Myometrial cell (primary cell): ENCODE measurements around the gene DNTTIP2.

DNA sequence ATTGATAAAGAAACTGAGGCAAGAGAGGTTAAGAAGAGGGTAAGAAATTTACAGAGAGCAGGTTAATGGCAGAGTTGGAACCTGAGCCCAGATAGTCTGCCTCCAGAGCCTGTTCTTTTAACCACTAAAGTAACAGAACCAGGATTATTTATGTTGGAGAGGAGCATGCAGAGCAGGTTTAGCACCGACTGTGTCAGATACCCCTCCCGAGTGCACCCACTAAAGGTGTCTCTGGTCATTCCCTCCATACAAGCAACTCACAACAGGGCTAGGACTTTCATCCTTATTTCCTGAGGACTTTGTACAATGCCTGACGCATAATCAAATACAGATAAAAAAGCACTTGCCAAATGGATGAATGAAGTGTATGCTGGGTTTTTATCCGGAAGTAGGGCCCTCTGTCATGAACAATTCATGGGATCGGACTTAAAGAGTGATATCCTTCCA, 25.9 kb downstream of the RPL5 start:
- RAMPAGE, long total RNA = no peak

GRCh38 chr1:93131156-93132116, 48.8 kb downstream of the TMED5 start:
- RAMPAGE, long total RNA = no peak

- RAMPAGE, long total RNA = no peak
Measured at GRCh38 chr1:93152227-93153408, 27.6 kb downstream of the TMED5 start.

- RAMPAGE, long total RNA = no peak
Measured at GRCh38 chr1:93613557-93614747, 67.7 kb downstream of the BCAR3 start.

- RAMPAGE, long total RNA = no peak
Measured at GRCh38 chr1:93624038-93624402, 57.6 kb downstream of the BCAR3 start.

- RAMPAGE, long total RNA = no peak
Measured at GRCh38 chr1:93630371-93630837, 51.2 kb downstream of the BCAR3 start.

DNA sequence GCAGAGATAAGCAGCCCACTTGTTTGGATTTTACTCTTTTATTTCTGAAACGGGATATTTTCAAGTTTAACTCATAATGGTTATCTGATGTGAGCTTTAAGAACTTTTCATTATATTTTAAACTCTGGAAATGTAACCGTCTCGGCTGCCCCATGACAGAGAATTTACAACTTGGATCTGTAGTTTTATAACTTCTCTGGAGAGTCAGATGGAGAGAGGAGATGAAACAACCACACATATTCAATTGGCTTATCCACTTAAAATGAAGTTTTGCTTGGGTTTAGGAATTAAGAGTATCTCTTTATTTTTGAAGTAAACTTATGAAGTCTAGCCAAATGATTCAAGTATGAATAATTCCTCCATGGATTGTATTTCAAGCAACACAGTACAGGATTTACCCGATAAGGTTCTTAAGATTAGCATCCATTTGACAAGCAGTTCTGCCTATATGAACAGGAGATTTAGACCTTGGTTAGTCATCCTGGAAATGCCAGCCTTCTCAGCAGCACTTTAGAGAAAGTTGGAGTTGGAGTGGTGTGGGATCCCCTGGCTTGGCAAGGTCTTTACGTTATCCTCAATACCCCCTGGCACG, 1.7 kb downstream of the BCAR3 start:
- RAMPAGE, long total RNA = no peak

- RAMPAGE, long total RNA = no peak
Measured at GRCh38 chr1:93845538-93845931, 33.5 kb downstream of the DNTTIP2 start.

GRCh38 chr1:93879060-93879852, at the start of gene DNTTIP2:
TSS of gene DNTTIP2 (minus strand) at chr1:93879206.
- RAMPAGE, long total RNA = start-site peak on the minus strand at chr1:93879157-93879193, 733 and 766 reads in 2 replicates

DNA sequence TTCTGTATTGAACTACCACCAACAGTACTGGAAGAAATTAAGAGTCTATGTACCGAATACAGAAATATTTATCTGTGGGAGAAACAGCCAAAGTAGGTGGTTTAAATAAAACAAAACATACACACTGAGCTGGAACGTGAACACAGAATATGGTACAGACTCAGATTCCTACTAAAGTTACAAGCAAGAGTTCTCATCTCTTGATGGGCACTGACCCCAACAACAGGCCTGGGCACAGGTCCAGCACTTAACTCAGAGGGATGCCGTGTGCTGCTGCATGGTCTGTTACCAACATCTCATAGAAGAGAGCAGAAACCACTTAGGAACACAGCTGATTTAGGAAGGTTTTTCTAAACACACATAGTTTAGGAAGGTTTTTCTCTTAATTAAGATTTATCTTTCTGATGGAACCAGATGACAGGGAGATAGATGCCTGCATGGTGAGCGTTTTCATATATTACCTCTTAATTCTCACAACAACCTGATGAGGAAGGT, 1.6 kb downstream of the GCLM start:
- RAMPAGE, long total RNA = no peak

- RAMPAGE, long total RNA = no peak
Measured at GRCh38 chr1:94061459-94061762, 59.5 kb downstream of the ABCA4 start.

GRCh38 chr1:94095859-94096538, 24.9 kb downstream of the ABCA4 start:
- RAMPAGE, long total RNA = no peak

DNA sequence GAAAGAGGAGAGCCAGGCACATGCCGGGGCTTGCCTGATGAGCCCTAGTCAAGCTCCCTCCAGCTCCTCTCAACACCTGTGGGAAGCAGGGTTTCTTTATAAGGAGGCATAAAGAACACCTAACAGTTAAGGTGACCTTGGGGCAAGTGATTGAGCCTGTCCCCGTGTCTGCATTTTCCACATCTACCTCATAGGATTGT, 17.2 kb downstream of the ABCA4 start:
- RAMPAGE, long total RNA = no peak

- RAMPAGE, long total RNA = no peak
Measured at GRCh38 chr1:94105066-94106071, 15.6 kb downstream of the ABCA4 start.

- RAMPAGE, long total RNA = no peak
Measured at GRCh38 chr1:94173887-94174525, 53.1 kb upstream of the ABCA4 start.

- RAMPAGE, long total RNA = no peak
Measured at GRCh38 chr1:94202331-94202858, 35.0 kb downstream of the ARHGAP29 start.

DNA sequence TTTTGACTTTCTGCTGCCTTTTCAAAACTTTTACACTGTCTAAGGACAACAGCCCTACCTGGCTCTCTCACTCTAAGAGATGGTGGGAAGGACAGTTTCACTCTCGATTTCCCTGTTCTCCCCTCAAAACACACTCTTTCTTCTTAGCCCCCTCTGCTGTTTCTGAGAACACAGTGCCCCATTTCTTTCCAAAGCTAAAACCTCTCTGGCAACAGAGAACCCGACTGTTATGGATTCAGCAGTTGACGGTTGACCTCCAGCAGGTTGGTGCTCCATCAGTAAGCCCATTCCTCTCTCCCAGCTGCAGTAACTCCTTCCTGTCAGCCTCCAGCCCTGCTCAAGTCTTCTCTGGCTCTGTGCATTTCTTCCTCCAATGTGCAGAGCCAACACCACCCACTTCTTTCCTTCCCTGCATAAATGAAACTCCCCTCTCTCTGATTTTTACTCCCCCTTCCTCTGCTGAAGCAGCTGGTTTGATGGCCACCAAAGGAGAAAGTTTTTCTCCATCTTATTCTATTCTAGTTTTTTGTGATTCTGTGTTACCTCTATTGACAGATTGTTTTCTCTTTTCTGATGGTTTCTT, 88.1 kb upstream of the ABCD3 start:
- RAMPAGE, long total RNA = no peak

DNA sequence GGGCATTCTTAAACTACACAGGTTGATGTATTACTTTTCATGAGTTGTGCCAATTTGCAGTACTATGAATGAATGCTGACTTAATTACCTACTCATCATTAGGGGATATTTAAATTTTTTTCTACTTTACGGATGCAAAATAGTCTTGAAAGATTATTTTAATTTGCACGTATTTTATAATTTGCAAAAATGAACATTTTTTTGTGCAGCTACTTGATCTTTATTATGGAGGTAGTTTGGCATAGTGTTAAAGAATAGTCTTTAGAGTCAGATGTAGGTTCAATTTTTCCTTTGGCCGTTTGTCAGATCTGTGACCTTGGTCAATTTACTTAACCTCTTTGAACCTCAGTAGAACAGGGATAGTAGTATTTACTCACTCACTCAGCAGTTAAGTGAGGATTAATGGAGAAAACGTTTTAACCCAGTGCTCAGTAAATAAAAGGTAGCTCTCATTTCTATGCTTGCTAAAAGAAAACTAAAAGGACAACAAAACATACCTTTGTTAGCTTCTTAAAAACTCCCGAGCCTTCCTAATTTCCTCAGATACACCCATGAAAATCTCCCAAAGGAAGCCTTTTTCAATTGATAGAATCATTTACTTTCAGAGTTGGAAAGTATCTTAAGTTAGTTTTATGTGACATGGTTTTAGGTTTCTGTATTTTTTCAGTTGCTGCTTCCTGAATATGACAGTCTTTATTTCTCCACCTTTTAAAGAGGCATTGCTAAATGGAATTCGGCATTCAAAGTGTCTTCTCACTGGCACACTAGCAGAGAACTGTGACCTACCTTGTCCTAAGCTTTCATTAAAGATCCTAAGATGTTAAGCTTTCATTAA, 7.6 kb downstream of the ABCD3 start:
- RAMPAGE, long total RNA = no peak

DNA sequence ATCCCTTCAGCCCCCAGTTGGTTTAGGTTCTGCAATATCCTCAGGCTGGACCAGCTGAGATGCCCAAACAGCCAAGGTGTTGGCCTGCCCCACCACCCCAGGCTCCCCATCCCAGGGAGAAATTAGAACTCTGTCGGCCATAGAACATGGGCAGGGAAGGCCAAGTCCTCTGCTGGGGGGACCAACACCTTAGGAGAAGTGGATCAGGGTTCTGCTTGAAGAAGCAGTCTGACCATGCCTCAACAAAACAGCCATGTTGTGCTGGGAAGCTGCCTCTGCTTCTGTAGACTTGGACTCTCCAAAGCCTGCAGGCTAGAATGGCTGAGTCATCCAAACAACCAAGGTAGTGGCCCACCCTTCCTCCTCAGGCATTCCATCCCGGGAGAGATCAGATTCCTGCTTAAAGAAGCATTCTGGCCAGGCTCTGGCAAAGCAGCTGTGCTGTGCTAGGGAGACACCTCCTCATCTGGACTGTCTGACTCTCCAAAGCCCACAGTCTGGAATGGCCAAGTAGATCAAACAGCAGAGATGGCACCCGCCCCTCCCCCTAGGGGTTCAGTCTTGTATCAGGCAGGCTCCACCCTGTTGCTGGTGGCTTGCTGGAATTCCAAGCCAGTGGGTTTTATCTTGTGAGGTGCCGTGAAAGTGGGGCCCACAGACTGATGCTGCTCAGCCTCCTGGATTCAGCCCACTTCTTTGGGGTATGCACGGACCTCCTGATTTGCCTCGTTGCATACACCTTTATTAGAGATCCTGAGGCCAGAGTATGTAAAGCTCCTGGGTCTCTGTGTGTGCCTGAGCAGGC, 38.3 kb upstream of the F3 start:
- RAMPAGE, long total RNA = no peak

GRCh38 chr1:94614856-94615356, 73.3 kb upstream of the F3 start:
- RAMPAGE, long total RNA = no peak